PFSK-1 (cell line): ENCODE measurements around a stretch of chr20.

GRCh38 chr20:64034959-64035702, 851 bp upstream of the C20orf204 start:
- RRBS, result no CpG with 5 or more reads among the region's 14 CpGs

- RRBS, result 90% methylated on average over 3 of the region's 19 CpGs
Measured at GRCh38 chr20:64044417-64045704, 4.6 kb downstream of the SOX18 start.

DNA sequence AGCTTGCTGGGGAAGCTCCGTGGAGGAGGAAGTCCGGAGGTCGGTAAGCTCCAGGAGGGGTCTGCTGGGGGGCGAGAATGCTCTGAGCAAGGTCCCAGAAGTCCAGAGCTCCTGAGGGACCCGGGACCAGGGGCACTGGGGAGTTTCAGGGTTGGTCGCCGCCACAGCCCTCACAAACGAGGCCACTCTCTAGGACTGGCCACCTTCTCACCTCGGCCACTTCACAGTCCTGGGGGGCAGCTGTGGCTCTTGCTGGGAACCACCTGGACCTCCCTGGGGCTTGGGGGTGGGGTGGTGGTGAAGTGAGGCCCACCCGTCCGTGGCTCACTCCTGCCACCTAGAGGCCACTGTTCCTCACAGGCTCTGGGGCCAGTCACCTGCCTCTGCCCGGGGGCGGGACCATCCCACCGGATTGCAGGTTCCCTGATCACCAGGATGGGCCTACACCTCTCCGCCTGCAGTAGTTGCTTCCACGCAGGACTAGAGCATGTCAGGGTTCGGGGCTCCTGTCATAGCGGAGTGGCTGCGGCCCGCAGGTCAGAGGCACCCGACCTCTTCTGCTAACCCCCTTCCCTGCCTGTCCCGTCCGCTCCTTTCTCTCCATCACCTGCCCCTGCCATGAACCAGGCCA, 5.3 kb upstream of the TCEA2 start:
- RRBS, result 24% methylated on average over 4 of the region's 23 CpGs

GRCh38 chr20:64062059-64062685, 826 bp upstream of the TCEA2 start:
- RRBS, result no CpG with 5 or more reads among the region's 16 CpGs

GRCh38 chr20:64080237-64081005, 539 bp downstream of the OPRL1 start:
- RRBS, result no CpG with 5 or more reads among the region's 29 CpGs

GRCh38 chr20:64084463-64085302, 485 bp upstream of the LKAAEAR1 start:
- RRBS, result 50% methylated on average over 10 of the region's 36 CpGs